Caco-2 (cell line): ENCODE results near the gene SLC25A46.

- PRO-cap: no peak
- RRBS: no CpG with 5 or more reads among the region's 1 CpG
Measured at GRCh38 chr5:109691732-109692387, 2.1 kb downstream of the MAN2A1 start.

GRCh38 chr5:109704137-109704965 lies 14.6 kb downstream of the MAN2A1 start:
- PRO-cap: no peak
- RRBS: no CpG with 5 or more reads among the region's 10 CpGs

- PRO-cap: no peak
- RRBS: no CpG with 5 or more reads among the region's 4 CpGs
Measured at GRCh38 chr5:109868500-109869402, 179.0 kb downstream of the MAN2A1 start.

- PRO-cap: unidirectional peak, plus-strand start at chr5:109990650
- RRBS: no CpG with 5 or more reads among the region's 3 CpGs
Measured at GRCh38 chr5:109990216-109990719, 300.5 kb downstream of the MAN2A1 start.

DNA sequence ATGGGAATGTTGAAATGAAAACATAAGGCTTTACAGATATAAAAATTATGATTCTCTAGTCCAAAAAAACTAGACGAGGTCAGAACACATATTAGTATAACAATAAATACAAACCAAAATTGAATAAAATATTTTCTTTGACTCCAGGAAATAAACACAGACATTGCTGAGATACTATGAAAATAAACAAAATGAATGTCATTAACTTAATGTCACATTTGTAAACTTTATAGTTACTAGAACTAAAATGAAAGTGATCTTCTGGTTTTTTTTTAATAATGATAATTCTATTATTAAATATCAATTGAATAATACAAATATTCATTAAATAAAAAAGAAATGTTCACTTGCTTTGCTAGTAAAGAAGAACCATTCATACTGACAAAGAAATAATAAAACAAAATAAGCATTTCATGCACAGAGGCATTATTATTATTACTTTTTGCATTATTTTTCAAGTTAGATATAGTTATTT lies 230.9 kb downstream of the TMEM232 start:
- PRO-cap: no peak
- RRBS: no CpG with 5 or more reads among the region's 1 CpG

DNA sequence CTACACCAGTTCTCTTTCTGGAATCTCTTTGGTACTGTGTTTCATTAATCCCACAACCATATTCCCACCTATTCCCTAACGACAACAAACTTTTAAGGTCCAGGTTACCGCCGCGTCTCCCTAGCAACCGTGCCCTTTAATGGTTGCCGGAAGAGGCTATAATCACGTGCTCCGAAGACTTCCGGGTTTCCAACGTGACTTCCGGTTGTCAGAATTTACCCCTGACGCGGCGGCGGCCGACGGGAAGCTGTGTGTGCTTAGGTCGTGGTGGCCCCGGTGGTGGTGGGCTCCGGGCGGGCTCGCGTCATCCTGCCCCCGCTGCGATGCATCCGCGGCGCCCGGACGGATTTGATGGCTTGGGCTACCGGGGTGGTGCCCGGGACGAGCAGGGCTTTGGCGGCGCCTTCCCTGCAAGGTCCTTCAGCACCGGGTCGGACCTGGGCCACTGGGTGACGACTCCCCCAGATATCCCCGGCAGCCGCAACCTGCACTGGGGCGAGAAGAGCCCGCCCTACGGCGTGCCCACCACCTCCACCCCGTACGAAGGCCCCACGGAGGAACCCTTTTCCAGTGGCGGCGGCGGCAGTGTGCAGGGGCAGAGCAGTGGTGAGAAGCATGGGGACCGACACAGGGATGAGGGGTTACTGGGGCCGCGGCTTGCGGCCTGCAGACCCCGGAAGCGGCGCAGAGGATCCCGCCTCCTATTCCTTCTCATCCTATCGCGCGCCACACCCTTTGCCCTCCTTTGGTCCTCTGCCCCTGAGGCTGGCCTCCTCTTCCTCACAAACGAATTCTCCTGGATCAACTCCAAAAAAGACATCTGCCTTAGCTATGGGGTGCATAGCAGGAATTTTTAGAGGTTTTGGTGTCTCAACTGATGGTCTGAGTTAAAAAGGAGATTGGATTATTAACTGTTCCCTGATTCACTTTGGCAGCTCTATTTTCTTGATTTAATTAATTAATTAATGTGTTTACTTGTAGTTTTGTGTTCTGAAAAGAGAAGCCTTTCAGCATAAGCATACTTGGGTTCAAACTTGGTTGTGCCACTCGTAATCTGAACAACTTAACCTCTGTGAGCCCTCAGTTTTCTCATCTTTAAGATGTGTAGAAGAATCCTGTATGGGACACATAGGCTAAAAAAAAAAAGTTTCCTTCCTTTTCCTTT lies at the start of gene SLC25A46:
Gene SLC25A46, plus strand, starts transcription at position 211 of the 1,165 bp plus-strand sequence.
- PRO-cap: bidirectional peak, plus-strand start at position 224 of the sequence, minus-strand start at position 141 of the sequence; unidirectional peak, minus-strand start at position 643 of the sequence
- RRBS: 3% methylated on average over 26 of the region's 63 CpGs

DNA sequence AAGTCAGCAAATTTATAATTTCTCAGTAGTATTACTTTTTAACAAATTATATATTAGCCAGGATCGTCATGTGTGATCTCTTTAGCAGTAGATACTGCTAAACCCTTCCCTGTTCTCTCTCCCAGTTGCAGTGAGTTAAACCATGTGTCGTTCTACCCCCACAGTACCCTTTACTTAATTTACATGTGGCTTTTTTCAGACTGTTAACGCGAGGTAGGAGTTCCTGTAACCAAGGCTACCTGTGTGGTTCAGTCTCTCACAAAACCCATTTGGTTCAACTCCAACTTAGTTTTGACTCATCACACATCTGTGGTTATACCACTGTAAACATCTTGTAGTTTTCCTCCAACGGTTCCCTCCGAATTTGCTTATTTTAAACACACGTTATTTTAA lies 13.4 kb downstream of the SLC25A46 start:
- PRO-cap: no peak
- RRBS: no CpG with 5 or more reads among the region's 7 CpGs

GRCh38 chr5:111229647-111230100 lies 5.5 kb downstream of the CAMK4 start:
- PRO-cap: no peak
- RRBS: no CpG with 5 or more reads among the region's 3 CpGs

DNA sequence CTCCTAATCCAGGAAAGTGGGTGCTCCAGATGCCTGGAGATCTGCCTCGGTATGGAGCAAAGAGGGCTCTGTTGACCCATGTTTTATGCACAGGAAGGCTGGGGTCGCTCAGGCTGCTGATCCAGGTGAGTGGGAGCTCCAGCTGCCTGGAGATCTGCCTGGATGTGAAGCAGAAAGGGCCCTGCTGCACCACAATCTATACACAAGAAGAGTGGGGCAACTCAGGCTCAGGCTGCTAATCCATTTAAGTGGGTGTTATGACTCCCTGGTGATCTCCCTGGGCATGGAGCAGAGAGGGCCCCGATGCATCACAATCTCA lies 103.2 kb upstream of the STARD4 start:
- PRO-cap: unidirectional peak, minus-strand start at position 147 of the sequence
- RRBS: no CpG with 5 or more reads among the region's 3 CpGs

- PRO-cap: no peak
- RRBS: no CpG with 5 or more reads among the region's 6 CpGs
Measured at GRCh38 chr5:111826241-111826606, 69.2 kb upstream of the NREP start.

- PRO-cap: no peak
- RRBS: no CpG with 5 or more reads among the region's 3 CpGs
Measured at GRCh38 chr5:112109112-112109828, 309.8 kb downstream of the EPB41L4A start.

GRCh38 chr5:112195988-112197185 lies 222.7 kb downstream of the EPB41L4A start:
- PRO-cap: no peak
- RRBS: no CpG with 5 or more reads among the region's 7 CpGs

DNA sequence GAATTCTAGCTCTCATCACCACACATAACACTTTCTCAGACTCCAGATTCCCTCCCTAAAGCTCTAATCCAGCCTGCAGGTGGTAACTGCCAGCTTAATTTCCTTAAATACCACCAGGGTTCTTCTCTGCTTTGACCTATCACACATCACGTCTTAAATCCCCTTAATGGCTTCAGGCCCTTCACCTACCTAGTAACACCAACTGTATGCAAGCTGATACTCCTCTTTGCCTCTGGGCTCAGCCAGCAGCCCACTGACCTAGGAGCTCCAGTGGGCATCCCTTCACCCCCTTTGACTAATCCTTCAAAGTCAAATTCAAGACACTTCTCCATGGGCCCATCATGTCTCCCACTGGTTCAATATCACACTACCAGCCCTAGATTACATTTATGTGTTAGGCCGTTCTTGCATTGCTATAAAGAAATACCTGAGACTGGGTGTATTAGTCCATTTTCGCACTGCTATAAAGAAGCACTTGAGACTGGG lies 19.5 kb downstream of the EPB41L4A start:
- PRO-cap: no peak
- RRBS: no CpG with 5 or more reads among the region's 3 CpGs

- PRO-cap: no peak
Measured at GRCh38 chr5:112812286-112812485, 48.9 kb upstream of the SRP19 start.

DNA sequence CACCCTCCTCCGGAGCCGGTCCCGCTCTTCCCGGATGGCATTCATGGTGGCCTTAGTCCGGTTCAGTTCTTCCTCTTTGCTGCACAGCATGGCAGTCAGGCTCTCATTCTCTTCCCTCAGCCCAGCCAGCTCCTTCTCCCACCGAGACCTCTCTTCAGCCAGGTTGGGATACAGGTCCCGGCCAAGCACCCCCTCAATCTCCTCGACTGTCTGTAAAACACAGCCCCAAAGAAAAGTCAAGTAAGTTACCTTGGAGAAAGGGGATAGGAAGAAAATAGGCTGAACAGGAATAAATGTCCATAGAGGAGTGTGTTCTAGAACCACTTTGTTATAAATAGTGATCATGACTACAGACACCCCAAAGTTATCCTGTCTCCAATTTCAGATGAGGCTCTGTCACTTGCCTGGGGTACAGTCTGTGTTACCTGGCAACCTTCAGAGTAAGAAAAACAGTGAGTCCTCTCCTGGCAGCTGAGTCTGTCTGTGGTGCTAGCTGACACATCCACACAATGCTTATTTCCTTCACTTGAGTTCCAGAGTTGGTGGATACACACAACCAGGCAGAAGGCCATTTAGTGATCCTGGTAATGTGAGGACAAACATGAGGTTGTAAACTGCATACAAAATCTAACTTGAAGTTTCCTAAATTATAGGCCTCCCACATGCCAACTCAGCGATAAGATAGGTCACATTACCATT lies 125.3 kb downstream of the DCP2 start:
- PRO-cap: no peak
- RRBS: 11% methylated on average over 1 of the region's 9 CpGs

- PRO-cap: no peak
- RRBS: no CpG with 5 or more reads among the region's 8 CpGs
Measured at GRCh38 chr5:113204279-113205019, 227.9 kb downstream of the DCP2 start.

GRCh38 chr5:113205290-113205757 lies 228.7 kb downstream of the DCP2 start:
- PRO-cap: no peak
- RRBS: no CpG with 5 or more reads among the region's 2 CpGs

- PRO-cap: no peak
- RRBS: no CpG with 5 or more reads among the region's 1 CpG
Measured at GRCh38 chr5:114135357-114135556, 226.6 kb upstream of the KCNN2 start.

GRCh38 chr5:115739651-115740095 lies 76.8 kb downstream of the CDO1 start:
- PRO-cap: no peak
- RRBS: no CpG with 5 or more reads among the region's 6 CpGs

DNA sequence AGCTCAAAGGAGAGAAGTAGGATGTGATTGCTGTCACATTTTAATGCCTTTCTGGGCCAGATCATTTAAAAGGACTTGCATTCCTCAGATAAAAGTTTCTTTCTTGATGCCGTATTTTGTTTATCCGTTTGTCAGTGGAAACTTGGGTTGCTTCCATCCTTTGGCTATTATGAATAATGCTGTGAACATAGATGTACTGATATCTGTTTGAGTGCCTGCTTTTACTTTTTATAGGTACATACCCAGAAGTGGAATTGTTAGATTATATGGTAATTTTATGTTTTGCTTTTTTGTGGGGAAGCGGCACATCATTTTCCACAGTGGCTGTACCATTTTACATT lies 9.3 kb downstream of the AP3S1 start:
- PRO-cap: no peak
- RRBS: no CpG with 5 or more reads among the region's 3 CpGs